Adrenal gland (tissue), 7 donors: ENCODE measurements around the genes SMIM20 and STIM2.

DNA sequence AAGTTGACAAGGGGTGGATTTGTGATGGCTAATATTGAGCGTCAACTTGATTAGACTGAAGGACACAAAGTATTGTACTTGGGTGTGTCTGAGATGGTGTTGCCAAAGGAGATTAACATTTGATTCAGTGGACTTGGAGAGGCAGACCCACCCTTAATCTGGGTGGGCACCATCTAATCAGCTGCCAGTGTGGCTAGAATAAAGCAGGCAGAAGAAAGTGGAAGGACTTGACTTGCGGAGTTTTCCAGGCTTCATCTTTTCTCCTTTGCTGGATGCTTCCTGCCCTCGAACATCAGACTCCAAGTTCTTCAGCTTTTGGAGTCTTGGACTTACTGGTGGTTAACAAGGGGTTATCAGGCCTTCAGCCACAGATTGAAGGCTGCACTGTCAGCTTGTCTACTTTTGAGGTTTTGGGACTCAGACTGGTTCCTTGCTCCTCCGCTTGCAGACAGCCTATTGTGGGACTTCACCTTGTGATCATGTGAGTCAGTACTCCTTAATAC is 127.1 kb downstream of the PPARGC1A start:
- PRO-cap, 3 experiments: no peak in any of the 3 experiments
- RAMPAGE, long total RNA, 4 experiments: no peak in any of the 4 experiments
- RRBS: no CpG with 5 or more reads among the region's 4 CpGs

DNA sequence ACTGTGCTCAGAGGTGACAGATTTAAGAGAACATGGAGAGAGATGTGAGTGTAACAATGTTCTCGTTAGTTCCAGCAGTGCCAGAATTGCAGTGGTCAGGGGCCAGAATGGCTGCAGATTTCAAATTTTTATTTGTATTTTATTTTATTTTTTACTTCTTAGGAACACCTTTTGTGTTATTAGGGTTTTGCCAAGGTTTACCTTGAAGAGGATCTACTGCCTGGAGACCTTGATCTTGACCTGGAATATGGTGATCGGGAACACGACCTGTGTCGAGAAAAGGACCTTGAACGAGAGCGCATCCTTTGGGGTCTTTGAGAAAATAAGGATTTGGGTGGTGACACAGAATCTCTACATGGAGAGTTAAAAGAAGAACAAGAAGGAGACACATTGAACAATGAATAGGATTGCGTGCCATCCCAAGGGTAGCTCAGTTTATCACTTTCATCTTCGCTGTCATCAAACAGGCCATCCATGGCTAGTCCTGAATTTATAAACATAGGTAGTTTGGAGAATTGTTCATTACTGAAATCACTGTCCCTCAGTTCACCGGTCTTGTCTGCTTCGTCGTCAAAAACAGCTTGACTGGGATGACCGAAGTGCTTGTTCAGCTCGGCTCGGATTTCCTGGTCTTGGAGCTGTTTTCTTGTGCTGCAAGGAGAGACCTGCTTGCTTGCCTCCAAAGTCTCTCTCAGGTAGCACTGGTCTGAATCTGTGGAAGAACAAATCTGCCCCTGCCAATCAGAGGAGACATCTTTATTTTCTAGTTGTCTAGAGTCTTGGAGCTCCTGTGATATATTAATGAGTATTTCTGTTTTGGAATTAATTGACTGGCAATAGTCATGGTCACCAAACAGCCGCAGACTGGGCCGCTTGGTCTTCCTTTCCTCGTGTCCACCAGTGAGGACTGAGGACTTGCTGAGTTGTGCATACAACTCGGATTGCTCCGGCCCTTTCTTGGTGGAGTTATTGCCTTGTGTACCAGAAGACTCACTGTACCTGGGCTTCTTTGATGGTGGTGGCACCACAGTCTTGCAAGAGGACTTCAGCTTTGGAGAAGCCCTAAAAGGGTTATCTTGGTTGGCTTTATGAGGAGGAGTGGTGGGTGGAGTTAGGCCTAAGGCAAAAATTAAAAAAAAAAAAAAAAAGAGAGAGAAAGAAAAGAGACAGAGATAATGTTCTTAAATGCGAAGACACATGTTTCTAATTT is 76.0 kb downstream of the PPARGC1A start:
- PRO-cap, 3 experiments: no peak in any of the 3 experiments
- RAMPAGE, long total RNA, 4 experiments: no peak in any of the 4 experiments
- RRBS: no CpG with 5 or more reads among the region's 20 CpGs

- PRO-cap, 3 experiments: no peak in any of the 3 experiments
- RAMPAGE, long total RNA, 4 experiments: no peak in any of the 4 experiments
- RRBS: no CpG with 5 or more reads among the region's 5 CpGs
Observed at GRCh38 chr4:23882031-23882539, 7.8 kb downstream of the PPARGC1A start.

DNA sequence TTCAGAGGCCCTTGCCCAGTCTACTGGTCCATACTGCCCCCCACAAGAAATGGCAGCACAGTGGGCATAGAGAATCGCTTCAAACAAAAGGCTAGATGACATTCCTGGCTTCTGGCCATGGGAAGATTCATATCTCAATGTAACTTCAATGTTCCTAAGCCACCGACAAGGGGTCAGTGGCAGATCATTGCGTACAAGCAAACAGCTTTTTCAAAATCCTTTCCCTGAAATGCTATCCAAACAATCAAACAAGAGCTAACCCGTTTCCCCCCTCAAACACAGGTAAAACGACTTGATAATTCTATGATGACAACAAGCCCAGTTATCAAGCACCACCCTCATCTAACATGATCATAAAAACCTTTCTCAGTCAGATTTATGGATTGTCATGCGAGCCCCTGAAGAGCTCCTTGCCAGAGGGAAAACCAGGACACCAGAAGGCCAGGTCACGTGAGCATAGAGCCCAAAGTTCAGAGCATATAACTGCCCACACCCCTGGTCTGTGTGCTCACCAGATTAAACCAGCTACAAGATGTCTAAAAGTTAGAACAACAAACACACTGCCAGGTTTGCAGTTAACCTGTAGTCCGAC is 247.9 kb upstream of the PPARGC1A start:
- PRO-cap, 3 experiments: no peak in any of the 3 experiments
- RAMPAGE, long total RNA, 4 experiments: no peak in any of the 4 experiments
- RRBS: no CpG with 5 or more reads among the region's 8 CpGs

DNA sequence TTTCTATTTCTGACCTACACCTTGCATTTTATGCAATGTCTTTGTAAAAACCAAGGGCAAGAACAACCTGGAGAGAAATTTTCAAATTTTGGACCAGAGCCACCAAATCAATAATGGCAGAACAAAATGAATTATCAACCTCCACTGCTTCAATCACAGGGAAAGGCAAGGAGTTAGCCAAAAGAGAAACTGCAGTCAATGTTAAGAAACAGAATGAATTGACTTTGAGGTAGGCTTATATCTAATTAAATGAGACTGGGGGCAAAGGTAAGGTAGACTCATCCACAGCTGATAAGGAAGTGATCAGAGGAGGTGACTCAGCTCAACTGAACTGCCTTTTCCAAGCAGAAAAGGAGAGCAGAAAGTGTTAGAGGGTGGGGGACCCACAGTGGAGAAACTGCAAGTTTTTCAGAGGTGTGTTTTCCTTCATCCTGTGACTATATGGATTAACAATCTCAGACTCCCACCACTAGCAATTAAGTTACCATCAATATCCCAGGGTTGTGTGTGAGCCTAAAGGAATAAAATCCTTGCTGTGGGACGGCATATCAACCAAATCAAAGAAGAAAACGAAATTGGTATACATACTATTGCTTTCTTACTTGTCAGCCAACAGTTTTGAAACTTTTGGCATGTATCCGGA is 345.8 kb upstream of the PPARGC1A start:
- PRO-cap, 3 experiments: no peak in any of the 3 experiments
- RAMPAGE, long total RNA, 4 experiments: no peak in any of the 4 experiments
- RRBS: no CpG with 5 or more reads among the region's 3 CpGs

- PRO-cap, 3 experiments: no peak in any of the 3 experiments
- RAMPAGE, long total RNA, 4 experiments: no peak in any of the 4 experiments
- RRBS: no CpG with 5 or more reads among the region's 1 CpG
Observed at GRCh38 chr4:24312516-24312793, 271.9 kb downstream of the DHX15 start.

- PRO-cap, 3 experiments: no peak in any of the 3 experiments
- RAMPAGE, long total RNA, 4 experiments: no peak in any of the 4 experiments
- RRBS: no CpG with 5 or more reads among the region's 15 CpGs
Observed at GRCh38 chr4:24730531-24731112, 64.8 kb upstream of the SOD3 start.

DNA sequence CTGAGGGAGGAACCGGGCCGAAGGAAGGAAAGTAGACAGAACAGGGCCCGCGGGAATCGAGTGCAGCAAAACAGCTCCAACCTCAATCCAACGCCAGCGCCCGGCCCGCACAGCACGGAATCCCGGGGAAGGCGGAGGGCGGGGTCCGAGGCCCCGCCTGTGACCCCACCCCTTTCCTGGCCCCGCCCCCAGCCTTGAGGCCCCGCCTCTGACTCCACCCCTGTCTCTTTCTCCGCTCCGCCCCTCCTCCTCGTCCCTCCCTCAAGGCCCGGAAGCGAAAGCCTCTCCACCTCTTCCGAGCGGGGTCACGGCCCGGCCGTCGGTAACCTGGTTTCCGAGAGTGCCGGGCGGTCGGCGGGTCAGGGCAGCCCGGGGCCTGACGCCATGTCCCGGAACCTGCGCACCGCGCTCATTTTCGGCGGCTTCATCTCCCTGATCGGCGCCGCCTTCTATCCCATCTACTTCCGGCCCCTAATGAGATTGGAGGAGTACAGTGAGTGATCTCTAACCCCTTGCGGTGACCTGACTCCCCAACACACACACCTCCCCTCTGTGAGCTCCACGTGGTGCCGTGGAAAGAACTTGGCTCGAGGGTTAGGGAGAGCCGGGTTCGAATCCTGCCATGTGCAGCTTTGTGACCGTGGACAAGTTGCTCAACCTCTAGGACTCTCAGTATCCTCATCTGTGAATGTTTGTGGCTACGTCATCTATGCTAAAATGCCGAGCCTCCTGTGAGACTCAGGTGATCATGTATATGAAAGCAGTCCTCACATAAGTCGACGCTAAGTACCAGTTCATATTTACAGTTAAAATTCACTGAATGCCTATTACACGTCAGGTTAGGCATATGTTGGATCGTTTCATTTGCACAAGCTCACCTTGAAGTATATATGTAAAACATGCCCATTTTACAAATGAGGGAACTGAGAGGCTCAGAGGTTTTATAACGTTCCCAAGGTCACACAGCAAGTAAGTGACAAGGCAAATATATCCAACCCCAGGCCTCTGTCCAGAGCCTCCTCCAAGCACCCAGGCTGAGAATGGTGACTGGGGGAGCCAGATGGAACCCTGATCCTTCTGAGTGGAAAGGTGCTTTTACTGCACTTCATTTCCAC is at the start of gene SMIM20:
Gene SMIM20 (plus strand): TSS at position 291 of the 1,115 bp plus-strand sequence.
- PRO-cap, 3 experiments: peak in 3 of 3 experiments; most common plus-strand start position 319 of the sequence (in 3); most common minus-strand start position 96 of the sequence (in 2)
- RAMPAGE, long total RNA, 4 experiments: start-site peak on the plus strand in 4 of 4 experiments, centred at positions 317 to 341 of the sequence, 416 to 1,438 reads per replicate
- RRBS: 1% methylated on average over 21 of the region's 59 CpGs

GRCh38 chr4:26032782-26032981 is 118.7 kb downstream of the SMIM20 start:
- PRO-cap, 3 experiments: no peak in any of the 3 experiments
- RAMPAGE, long total RNA, 4 experiments: no peak in any of the 4 experiments
- RRBS: no CpG with 5 or more reads among the region's 2 CpGs

GRCh38 chr4:26217631-26218499 is 102.9 kb upstream of the RBPJ start:
- PRO-cap, 3 experiments: peak in 3 of 3 experiments; most common plus-strand start chr4:26218342 (in 2); most common minus-strand start chr4:26218209 (in 1)
- RAMPAGE, long total RNA, 4 experiments: no peak in any of the 4 experiments
- RRBS: no CpG with 5 or more reads among the region's 21 CpGs

GRCh38 chr4:26804840-26805187 is 55.8 kb upstream of the STIM2 start:
- PRO-cap, 3 experiments: no peak in any of the 3 experiments
- RAMPAGE, long total RNA, 4 experiments: no peak in any of the 4 experiments
- RRBS: no CpG with 5 or more reads among the region's 10 CpGs

GRCh38 chr4:26858447-26858979 is 2.1 kb upstream of the STIM2 start:
- PRO-cap, 3 experiments: no peak in any of the 3 experiments
- RAMPAGE, long total RNA, 4 experiments: no peak in any of the 4 experiments
- RRBS: 13% methylated on average over 2 of the region's 8 CpGs

- PRO-cap, 3 experiments: peak in 3 of 3 experiments; most common plus-strand start chr4:26860841 (in 3); most common minus-strand start chr4:26860570 (in 2)
- RAMPAGE, long total RNA, 4 experiments: start-site peak on the plus strand in 1 of 4 experiments, at chr4:26860654-26860784 at its widest, 13 reads per replicate; start-site peak on the minus strand in 3 of 4 experiments, at chr4:26860565-26860632 at its widest, 6 to 76 reads per replicate
- RRBS: 1% methylated on average over 31 of the region's 93 CpGs
Observed at GRCh38 chr4:26860099-26861079, at the start of gene STIM2. Gene STIM2 (plus strand): TSS chr4:26860841.

GRCh38 chr4:26885904-26886755 is 25.5 kb downstream of the STIM2 start:
- PRO-cap, 3 experiments: peak in 2 of 3 experiments; most common plus-strand start chr4:26886147 (in 2); most common minus-strand start chr4:26886035 (in 1)
- RAMPAGE, long total RNA, 4 experiments: no peak in any of the 4 experiments
- RRBS: no CpG with 5 or more reads among the region's 3 CpGs

DNA sequence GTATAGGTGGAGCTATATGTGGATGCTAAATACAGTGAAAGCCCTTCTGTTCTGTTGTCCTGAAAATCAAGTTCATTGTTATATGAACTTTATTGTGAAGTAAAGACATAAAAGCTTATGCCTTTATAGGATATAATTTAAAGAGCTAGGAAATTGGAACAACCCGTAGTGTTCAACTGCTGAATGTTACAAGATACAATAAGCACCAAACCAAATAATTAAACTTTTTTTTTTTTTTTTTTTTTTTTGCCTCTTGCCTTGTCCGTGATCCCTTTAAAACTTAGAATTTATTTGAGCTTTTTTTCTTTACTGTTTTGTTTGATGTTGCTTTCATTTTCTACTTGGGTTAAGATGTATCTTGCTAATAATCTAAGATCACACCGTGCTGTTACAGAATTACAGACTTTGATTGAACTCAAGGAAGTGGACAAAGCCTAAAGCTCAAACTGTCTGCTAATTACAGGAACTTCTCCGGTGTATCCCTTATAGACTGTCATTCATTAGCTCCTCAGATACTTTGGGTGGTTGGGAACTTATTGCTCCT is 26.4 kb downstream of the STIM2 start:
- PRO-cap, 3 experiments: no peak in any of the 3 experiments
- RAMPAGE, long total RNA, 4 experiments: no peak in any of the 4 experiments
- RRBS: no CpG with 5 or more reads among the region's 4 CpGs

DNA sequence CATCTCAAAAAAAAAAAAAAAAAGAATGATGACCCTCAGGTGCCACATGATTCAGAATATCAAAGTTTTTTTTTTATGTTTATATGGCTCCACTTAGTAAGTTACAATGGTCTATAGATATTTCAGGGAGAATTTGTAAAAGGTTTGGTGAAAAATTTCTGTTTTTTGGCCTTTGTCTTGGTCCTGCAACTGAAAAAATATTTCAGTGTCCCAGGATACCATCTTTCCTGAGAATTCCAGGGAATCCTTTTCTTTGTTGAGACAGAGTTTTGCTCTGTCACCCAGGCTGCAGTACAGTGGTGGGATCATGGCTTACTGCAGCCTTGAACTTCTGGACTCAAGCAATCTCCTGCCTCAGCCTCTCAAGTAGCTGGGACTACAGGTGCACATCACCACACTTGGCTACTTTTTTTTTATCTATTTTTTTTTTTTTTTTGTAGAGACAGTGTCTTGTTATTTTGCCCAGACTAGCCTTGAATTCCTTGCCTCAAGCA is 280.5 kb downstream of the STIM2 start:
- PRO-cap, 3 experiments: no peak in any of the 3 experiments
- RAMPAGE, long total RNA, 4 experiments: no peak in any of the 4 experiments

- PRO-cap, 3 experiments: no peak in any of the 3 experiments
- RAMPAGE, long total RNA, 4 experiments: no peak in any of the 4 experiments
- RRBS: no CpG with 5 or more reads among the region's 2 CpGs
Observed at GRCh38 chr4:36067351-36068094, 176.8 kb downstream of the ARAP2 start.

DNA sequence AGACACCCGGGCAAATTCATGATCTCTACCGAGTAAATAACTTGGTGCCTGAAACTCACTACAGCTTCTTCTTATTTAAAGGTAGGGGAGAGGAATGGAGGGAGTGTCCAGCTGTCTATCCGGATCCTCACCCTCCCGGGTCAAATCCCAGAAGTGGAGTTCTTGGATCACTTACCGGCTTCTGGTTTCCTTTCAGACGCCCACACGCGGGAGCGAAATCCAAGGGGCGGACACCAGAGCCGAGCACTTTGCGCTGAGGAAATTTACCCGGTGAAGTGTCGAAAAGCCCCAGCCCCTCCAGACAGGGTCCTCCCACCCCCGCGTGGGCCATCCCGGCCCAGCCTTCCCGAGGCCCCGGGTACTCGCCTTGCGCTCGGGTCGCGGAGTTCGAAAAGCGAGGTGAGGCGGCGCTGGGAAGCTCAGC is 489 bp downstream of the ARAP2 start:
- PRO-cap, 3 experiments: peak in 3 of 3 experiments; most common plus-strand start position 390 of the sequence (in 3); most common minus-strand start position 155 of the sequence (in 3)
- RAMPAGE, long total RNA, 4 experiments: start-site peak on the minus strand in 1 of 4 experiments, centred at position 391 of the sequence, 5 reads per replicate
- RRBS: 2% methylated on average over 24 of the region's 28 CpGs

DNA sequence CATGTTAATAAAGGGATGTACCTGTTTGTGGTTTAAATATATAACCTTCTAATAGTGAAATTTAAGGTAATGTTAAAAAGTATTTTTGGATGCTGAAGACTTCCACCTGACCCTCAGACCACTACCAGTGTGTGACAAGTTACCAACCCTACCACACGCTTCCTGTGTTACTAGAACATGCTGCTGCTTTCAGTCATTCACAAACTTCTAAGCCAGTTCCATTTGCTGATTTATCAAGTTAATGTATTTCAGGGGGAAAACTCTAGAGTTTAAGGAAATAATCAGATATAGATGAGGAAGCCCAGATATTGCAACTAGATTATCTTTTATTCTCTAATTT is 104.9 kb downstream of the DTHD1 start:
- PRO-cap, 3 experiments: no peak in any of the 3 experiments
- RAMPAGE, long total RNA, 4 experiments: no peak in any of the 4 experiments
- RRBS: no CpG with 5 or more reads among the region's 1 CpG

GRCh38 chr4:37002827-37003113 is 241.8 kb upstream of the NWD2 start:
- PRO-cap, 3 experiments: no peak in any of the 3 experiments
- RAMPAGE, long total RNA, 4 experiments: no peak in any of the 4 experiments
- RRBS: no CpG with 5 or more reads among the region's 2 CpGs